Measurements from ENCODE around the gene DESI2.

GRCh38 chr1:244652814-244653906 is at the start of gene DESI2:
Gene DESI2, plus strand, starts transcription at chr1:244653126.
- PRO-cap, 4 experiments: peak in 4 of 4 experiments; most common plus-strand start chr1:244653127 (in 3); most common minus-strand start chr1:244653765 (in 4)
- RAMPAGE, long total RNA, 2 experiments: no peak in any of the 2 experiments

- PRO-cap, 4 experiments: no peak in any of the 4 experiments
- RAMPAGE, long total RNA, 2 experiments: no peak in any of the 2 experiments
Measured at GRCh38 chr1:244678749-244678948, 25.7 kb downstream of the DESI2 start.

- PRO-cap, 4 experiments: peak in 4 of 4 experiments; most common plus-strand start chr1:244835337 (in 4); most common minus-strand start chr1:244834966 (in 2)
- RAMPAGE, long total RNA, 2 experiments: no peak in any of the 2 experiments
Measured at GRCh38 chr1:244834837-244835620, 429 bp upstream of the COX20 start.

GRCh38 chr1:244843481-244844295 is 8.2 kb downstream of the COX20 start:
- PRO-cap, 4 experiments: no peak in any of the 4 experiments
- RAMPAGE, long total RNA, 2 experiments: no peak in any of the 2 experiments

DNA sequence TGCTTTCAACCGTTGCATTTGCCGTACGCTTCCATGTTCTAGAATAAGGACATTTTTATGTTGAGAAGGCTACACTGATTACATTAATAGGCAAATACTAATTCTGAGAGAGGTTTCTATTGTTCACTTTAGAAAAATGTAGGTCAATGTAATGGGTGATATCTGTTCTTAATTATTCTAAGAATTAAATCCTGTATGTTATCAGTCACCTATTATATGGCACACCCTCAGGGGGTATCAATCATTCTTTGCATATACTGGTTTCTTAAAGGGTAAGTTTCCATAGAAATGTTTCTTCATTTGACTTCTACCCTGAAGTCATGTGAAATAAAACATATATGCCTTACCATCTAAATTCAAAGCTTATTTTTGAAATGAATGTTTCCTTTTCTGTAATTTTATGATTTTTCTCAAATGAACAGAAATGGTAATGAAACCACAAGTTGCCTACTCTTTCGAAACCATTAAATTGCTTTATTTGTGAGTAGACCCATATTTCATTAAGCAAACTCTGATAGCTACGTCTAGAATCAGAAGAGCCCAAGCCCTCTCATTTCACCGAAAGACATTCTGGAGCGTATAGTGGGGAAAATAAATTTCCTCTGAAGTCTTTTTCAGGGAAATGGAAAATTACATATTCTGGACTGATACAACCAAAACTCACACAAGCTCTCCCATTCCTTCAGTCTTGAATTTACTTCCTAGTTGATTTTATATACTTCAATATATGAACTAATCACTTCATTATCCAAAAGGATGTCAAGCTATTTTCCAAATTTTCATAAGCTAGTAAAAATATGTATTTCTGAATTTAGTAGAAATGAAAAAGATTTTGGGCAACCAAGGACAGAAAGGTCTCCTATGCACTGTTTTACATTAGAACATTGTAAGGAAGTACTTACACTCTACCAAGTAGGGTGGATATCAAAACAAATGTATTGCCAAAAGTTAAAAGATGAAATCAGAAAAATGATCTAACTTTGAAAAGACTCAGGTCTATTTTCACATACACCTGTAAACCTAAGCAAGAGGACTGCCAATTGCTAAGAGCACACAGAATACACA is 12.4 kb downstream of the COX20 start:
- PRO-cap, 4 experiments: no peak in any of the 4 experiments
- RAMPAGE, long total RNA, 2 experiments: no peak in any of the 2 experiments

- PRO-cap, 4 experiments: no peak in any of the 4 experiments
- RAMPAGE, long total RNA, 2 experiments: no peak in any of the 2 experiments
Measured at GRCh38 chr1:244851070-244852155, 12.9 kb downstream of the HNRNPU start.

GRCh38 chr1:244856378-244856989 is 7.9 kb downstream of the HNRNPU start:
- PRO-cap, 4 experiments: no peak in any of the 4 experiments
- RAMPAGE, long total RNA, 2 experiments: no peak in any of the 2 experiments

DNA sequence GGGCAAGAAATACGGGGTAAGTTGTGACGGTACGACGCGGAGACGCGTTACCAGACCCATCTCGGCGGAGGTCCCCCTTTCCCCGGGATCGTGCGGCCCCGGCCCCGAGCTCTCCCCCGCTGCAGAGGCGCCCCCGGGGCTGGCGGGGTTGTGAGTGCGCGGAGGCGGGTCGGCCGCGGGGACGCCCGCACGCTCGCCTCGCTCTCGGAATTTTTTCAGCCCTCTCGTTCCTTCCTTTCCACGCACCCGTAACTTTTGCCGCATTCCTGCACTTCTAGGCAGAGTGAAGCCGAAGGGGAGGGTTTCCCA is 641 bp downstream of the KIF26B start:
- PRO-cap, 4 experiments: no peak in any of the 4 experiments
- RAMPAGE, long total RNA, 2 experiments: no peak in any of the 2 experiments

DNA sequence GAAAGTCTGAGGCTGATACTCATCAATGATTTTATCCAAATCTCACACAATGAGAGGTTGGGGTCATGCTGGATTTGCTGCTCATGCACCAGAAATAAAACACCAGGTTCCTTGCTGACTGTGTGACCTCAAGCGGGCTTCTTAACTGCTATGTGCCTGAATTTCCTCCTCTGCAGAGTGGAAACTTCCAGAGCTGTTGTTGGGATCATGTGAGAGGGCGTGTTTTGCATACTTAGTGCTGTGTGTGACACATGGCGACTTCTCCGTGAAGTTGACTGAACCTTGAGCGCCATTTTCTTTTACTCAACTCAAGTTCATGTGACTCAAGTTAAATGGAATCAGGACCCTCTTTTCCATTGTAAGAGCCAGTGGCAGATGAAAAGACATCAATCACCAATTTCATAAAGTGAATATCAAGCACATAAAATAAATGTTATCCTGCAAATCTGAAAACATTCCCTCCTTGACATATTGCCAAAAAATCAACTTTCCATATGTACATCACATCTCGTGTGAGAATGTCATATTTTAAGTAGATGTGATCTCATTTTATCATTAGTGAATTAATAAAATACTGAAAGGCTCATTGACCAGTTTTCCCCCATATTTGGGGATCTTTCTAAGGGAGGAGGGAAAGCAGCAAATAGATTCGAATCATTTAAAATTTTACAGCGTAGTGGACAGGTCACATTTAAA is 224.1 kb downstream of the KIF26B start:
- PRO-cap, 4 experiments: no peak in any of the 4 experiments
- RAMPAGE, long total RNA, 2 experiments: no peak in any of the 2 experiments

DNA sequence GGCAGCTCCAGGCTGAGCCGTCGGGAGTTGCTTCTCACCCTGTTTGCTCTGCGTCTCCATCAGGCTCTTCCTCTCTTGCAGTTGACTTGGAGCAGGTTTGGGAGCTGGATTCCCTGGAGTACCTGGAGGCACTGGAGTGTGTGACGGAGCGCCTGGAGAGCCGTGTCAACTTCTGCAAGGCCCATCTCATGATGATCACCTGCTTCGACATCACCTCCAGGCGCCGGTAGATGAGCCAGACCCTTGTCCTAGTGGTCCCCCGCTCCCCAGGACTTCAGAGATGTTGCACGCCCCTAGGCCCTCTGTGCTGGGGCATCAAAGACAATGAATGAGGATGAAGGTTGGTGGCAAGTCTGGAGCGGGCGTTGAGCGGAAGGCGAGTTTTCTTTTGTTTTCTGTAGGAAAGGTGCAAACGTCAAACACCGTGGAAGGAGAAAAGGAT is 547.6 kb downstream of the KIF26B start:
- PRO-cap, 4 experiments: no peak in any of the 4 experiments
- RAMPAGE, long total RNA, 2 experiments: no peak in any of the 2 experiments

- PRO-cap, 4 experiments: peak in 1 of 4 experiments; most common minus-strand start chr1:245811118 (in 1)
- RAMPAGE, long total RNA, 2 experiments: no peak in any of the 2 experiments
Measured at GRCh38 chr1:245810883-245811411, 656.2 kb downstream of the KIF26B start.

DNA sequence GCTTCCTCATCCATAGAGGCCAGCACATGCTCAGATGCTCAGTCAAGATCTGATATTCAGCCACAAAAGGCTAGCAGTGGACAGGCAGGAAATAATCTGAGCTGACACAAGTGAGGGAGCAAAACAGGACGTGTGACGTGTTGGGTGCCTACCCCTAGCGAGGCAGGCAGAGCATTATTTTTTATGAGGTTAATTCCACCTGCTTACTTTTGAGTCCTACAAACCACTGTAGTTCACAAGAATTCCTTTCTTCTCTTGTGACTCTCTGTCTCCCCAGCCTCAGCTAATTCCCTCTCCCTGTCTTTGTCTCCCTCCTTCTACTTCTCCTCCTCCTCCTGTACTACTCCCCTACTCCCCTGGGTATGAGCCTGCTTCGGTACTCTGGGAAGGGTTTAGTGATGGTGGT is 550.7 kb downstream of the SMYD3 start:
- PRO-cap, 4 experiments: no peak in any of the 4 experiments
- RAMPAGE, long total RNA, 2 experiments: no peak in any of the 2 experiments

DNA sequence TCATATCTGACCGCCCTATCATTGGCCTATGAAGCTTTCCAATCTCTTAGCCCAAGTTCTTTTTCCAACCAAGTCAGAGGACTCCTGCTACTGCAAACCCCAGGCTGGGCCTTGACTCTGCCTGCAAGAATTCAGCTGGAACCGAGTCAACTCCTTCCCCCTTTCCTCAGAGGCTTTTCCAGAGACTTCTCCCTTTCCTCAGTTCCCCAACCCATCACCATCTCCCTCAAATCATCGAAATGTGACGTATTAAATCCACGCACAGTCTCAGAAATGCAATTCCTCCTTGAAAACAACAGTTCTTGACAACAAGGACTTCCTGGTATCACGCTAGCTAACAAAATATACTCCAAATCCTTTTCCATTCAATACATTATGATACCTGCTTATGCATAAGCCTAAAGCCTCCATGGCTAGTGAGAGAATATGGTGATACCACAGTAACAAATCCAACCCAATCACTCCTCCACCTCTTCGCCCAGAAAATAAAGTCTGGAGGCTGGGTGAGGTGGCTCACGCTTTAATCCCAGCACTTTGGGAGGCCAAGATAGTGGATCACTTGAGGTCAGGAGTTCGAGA is 304.6 kb downstream of the SMYD3 start:
- PRO-cap, 4 experiments: no peak in any of the 4 experiments
- RAMPAGE, long total RNA, 2 experiments: no peak in any of the 2 experiments

DNA sequence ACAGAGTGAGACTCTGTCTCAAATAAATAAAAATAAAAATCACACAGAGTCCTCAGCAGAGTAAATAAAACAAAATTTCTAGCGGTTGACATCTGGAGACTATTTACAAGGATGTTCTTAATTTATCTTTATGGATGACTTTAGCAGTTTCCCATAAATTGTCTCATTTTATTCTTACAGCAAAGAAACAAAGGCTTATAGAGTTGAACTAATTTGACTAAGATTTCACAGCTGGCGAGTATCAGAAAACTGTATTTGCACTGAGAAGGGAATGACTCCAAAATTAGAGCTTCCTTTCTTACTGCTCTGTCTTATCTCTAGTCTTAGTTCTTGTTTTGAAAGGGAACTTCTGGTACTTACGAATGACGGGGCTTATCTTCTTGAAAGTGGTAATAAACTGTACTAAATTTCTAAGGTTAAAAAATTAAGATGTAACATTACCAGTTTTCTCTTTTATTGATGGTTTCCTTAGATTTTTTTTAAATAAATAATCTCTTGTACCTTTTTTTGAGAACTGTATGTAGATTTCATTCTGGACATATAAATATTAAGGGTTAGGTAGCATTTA is 13.6 kb downstream of the CNST start:
- PRO-cap, 4 experiments: no peak in any of the 4 experiments
- RAMPAGE, long total RNA, 2 experiments: no peak in any of the 2 experiments

- PRO-cap, 4 experiments: peak in 2 of 4 experiments; most common plus-strand start chr1:246583805 (in 2); most common minus-strand start chr1:246583616 (in 2)
- RAMPAGE, long total RNA, 2 experiments: no peak in any of the 2 experiments
Measured at GRCh38 chr1:246583403-246584267, 17.4 kb downstream of the CNST start.

DNA sequence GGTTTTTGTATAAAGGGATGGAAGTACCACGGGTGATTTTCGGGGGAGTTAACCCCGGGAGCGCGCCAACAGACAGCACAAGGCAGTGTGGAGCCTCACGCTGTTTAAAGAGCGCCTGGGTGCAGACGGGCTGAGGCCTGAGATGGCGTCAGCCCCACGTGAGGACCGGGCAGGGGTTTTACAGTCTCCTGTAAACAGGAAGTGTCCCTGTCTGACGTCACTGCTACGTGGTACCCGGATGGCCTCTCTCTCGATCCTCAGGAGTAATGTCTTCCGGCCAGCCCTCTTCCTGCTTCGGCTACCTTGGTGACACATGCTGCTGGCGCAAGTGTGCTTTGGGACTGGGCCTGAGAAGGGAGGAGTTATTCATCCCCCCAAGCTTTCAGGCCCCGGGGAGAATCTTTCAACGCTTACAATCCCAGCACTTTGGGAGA is 41.2 kb downstream of the CNST start:
- PRO-cap, 4 experiments: no peak in any of the 4 experiments
- RAMPAGE, long total RNA, 2 experiments: no peak in any of the 2 experiments

GRCh38 chr1:246617748-246618351 is 51.6 kb downstream of the CNST start:
- PRO-cap, 4 experiments: no peak in any of the 4 experiments
- RAMPAGE, long total RNA, 2 experiments: no peak in any of the 2 experiments

DNA sequence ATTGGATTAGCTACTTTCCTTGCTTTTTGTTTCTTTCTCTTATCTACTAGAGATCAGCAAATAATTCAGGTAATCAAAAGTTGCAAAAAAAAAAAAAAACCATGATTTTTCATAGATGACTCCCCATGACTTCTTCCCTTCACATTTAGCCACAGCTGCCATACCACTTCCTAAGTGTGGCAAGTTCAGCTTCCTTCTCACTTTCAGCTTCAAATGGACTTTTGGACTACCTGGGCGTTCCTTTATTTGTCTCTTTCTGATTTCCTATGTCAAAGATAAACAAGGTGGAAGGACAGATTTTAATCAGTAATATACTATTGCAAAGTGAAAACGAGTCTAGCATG is 14.5 kb upstream of the SCCPDH start:
- PRO-cap, 4 experiments: no peak in any of the 4 experiments
- RAMPAGE, long total RNA, 2 experiments: no peak in any of the 2 experiments

GRCh38 chr1:246924613-246925394 is 6.9 kb downstream of the AHCTF1 start:
- PRO-cap, 4 experiments: no peak in any of the 4 experiments
- RAMPAGE, long total RNA, 2 experiments: no peak in any of the 2 experiments

- PRO-cap, 4 experiments: peak in 2 of 4 experiments; most common plus-strand start chr1:246931130 (in 2); most common minus-strand start chr1:246931126 (in 1)
- RAMPAGE, long total RNA, 2 experiments: no peak in any of the 2 experiments
Measured at GRCh38 chr1:246931084-246931741, 535 bp downstream of the AHCTF1 start.

Measured in right lobe of liver (tissue), 4 donors.